Vermiform appendix (tissue), 1 donor: ENCODE data around the gene SLC18A2.

DNA sequence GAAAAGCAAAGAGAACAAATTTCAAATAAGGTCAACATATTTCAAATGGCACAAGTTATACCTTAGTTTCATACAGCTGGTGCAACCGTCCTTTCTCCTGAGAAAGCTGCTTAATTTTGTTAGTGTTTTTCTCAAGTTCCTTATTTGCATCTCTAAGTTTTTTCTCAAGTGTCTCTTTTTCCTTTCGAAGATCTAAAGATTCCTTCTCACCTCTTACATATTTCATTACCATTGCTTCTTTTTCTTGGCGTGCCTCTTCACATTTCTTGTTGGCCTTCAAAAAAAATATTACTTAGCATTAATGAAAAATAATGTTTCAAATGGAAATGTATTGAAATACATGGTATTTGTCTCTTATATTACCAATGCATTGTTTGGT, 28.5 kb downstream of the CCDC186 start:
- PRO-cap = no peak

DNA sequence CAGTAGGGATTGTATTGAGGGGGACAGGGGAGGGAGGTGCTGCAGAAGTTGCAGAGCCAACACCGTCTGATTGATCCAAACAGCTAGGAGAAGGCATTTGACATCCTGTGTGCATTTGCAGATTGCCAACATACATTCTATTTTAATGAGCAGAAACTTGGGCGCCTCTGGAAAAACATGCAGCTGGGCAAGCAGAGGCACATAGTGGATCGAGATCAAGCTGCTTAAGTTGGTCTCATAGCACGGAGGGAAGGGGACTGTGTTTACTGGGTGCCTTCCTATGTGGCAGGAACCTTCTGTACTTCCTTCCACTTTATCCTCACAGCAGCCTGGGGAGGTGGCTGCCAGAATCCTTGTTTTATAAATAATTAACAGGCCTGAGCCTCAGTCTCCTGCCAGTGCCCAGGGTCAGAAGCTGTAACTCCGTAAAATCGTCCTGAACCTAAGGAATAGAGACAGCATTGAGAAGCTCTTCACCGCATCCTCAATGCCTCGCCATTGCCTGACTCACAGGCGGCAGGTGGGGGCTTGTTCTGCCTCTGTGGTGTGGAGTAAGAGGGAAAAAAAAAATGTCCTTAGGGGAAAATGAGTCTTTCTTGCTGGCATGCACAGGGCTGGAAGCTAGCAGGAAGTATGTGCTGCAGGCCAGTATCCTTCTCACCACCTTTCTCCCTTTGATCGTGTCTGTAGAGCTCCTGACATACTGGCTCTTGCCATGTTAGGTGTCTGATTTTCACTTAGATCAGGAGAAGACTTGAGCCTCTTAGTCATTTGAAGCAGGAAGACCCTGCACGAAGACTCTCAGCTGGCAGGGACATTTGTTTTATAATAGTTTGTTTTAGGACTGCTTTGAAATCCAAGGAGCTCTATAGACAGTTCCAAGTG, 6.2 kb downstream of the VWA2 start:
- PRO-cap = no peak

GRCh38 chr10:114266375-114267102, 27.5 kb downstream of the VWA2 start:
- PRO-cap = no peak

- PRO-cap = unidirectional peak, plus-strand start at chr10:114272131
Observed at GRCh38 chr10:114272024-114272279, 32.9 kb downstream of the VWA2 start.

DNA sequence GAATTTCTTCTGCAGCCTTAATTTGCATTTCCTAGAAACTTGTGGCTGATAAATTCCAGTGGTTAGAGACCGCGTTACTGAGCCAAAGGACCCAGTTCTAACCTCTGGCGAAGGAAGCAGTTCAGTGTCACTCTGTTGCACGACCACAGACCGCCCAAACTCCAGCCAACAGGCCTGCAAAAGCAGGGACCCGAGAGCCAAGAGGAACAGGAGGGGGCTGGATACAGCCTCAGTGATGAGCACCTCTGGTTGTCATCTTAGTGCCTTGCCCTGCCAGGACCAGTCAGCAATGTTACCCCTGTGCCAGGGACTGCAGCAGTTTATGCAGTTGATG, 70.0 kb downstream of the AFAP1L2 start:
- PRO-cap = no peak

- PRO-cap = no peak
Observed at GRCh38 chr10:114373934-114375006, 30.0 kb downstream of the AFAP1L2 start.

DNA sequence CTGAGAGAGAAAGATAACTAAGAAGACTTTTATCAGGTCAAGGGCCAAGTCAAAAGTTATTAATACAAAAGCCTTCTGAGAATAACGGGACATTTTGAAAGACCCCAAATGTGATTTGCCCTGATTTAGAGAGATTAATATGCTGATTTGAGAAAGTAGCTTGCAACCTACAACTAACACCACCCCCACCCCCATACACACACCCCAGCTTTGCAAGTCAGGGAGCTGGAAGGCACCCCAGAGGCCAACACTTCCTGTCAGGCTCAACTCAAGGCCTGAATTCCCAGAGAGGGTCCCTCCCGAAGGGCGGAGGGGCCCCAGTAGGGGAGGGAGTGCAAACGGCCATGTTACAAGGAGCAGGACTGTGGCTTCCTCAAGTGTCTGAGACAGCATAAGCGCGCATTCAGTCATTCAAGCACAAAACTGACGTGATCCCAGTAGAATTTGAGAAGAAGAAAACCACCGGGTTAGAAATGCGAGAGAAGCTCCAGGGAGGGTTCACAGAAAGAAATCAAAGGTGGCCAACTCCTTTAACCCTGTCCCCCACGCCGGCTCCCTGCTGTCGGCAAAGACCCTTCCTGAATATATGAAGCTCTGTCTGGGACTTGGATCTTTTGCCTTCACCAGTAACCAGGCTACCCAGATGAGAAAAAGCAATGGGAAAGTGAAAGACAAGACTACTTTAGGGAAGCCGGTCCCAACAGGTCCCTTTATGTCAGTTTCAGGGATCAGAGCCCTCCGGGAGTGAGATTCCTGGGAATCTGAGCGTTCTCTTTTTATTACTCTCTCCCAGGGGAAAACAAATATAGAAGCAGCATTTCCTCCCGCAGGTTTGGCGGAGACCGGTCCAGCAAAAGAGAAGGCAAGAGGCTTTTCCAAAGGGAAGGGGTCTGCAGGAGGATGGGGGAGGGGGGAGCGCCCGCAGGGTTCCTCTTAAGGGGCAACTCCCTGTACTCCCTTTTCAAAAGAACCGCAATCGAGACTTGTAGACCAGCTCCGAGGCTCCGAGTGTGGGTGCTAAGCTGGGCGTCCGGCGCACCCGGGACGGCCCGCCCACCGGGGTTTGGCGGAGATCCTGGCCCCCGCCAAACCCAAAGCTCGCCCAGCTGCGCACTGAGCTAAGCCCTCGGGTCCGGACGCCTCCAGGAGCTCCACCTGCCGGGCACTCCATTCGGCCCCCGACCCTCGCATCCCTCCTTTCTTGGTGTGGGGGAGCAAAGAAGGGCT, 1.2 kb downstream of the AFAP1L2 start:
- PRO-cap = unidirectional peak, minus-strand start at position 1,010 of the sequence

GRCh38 chr10:114427430-114428048, 23.2 kb upstream of the AFAP1L2 start:
- PRO-cap = no peak

GRCh38 chr10:114506781-114507469, 102.6 kb upstream of the AFAP1L2 start:
- PRO-cap = no peak

DNA sequence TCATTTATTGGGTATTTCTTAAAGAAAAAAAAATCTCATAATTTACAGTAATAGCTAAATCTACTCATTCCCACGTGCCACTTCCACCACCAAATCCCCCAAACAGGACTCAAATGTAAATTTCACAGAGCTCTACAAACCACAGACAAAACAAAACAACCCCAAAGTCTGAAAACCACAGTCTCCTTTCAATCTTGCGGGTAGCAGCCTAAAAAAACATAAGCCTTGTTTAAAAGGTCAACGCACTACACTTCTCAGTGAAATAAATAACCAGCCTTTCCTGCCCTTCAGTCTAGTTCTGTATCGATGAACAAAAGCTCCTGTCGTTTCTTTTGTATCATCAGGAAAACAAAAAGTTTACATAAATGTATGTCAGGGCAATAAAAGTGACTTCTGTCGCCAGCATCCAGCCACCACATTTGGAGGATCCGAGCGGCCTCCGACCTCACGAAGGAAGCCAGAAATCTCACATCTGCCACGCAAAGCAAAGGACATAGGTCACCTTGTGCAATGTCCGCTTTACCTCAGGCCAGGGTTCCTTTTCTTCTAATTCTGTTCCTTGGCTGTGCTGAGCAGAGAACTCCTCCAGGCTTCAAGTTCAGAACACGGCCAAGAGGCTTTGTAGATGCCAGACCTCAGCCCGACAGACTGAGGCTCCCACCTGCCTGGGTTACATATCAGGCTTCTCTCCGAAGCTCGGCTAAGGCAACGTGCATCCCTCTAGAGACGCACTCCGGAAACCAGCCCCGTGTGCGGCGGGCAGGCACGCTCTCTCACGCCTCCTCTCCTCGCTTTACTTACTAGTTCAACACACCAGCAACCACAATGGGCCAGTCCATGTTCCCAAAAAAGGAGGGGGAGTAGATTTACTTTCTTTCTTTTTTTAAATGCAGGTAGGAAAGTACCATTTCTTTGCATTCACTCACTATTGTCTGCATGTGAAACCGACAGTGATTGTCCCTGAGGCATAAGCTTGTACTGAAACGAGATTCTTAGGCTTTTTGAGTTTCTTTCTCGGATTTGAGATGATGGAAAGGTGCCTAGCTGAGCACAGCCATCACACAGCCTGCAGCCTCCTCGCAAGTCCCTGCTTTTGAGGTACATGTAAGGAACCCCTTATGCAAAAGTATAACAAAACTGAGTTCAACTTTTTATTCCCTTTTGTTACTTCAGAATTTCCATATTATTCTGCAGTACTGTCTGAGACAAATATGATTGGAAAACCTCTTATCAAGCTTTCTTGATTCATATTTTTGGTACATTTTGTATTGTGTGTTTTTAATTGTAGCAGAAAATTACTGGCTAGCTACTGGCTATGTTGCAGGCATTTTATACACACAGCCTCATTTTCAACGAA, 122.3 kb upstream of the AFAP1L2 start:
- PRO-cap = bidirectional peak, plus-strand start at position 416 of the sequence, minus-strand start at position 421 of the sequence; bidirectional peak, plus-strand start at position 928 of the sequence, minus-strand start at position 790 of the sequence

DNA sequence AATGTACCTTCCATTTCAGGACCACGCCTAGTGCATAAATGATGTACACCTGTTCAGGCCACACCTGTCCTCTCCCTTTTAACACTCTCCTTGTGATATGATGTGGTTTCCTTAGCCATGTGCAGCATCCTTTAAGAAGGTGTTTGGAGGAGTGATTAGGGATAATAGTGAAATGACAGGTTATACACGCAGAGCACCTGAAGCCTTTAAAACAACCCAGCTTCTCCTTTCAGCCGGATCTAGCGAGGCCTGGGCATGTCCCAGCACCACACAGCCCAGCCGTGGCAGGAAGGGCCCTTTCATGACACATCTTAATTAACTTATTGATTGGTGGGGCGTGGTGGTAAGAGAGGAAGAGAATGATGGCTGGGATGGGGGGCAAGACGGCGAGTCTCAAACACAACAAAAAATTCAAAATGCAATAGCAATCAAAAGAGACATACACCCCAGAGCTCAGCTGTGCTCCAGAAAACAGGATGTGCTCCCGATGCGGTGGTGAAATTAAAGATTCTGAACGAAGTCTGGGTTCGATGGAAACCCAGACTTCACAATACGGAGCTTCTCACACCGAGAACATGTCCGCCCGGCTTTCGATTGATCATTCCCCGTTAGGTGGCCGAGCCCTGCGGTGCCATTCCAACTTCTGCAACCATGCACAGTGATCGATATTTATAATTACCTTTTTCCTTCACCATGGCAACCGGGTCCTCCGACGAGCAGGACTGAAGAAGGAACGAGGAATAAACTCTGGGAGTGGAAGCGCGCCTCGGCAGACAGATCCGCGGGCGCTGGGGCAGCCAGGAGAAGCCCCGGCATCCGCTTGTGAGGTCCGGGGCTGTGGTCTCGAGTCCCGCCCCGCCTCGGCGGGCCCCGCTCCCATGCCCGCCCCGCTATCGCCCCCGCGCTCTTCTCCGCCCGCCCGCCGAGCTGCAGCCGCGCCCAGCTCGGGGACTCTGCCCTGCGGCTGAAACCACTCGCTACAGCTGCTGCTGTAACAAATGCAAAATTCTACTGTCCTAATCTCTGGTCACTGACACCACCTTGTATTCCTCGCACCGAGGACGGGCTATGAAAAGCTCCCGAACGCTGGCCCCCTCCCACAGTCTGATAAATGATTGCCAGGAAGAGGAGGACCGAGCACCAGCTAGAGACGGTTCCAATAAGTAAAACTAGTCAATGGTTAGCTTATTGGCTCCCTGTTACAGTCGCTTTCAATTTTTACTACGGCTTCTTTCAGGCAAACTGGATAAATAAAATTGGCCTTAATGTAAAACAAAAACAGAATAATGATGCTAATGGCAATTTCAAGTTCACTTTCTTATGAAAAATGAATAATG, 26.4 kb downstream of the ABLIM1 start:
- PRO-cap = bidirectional peak, plus-strand start at position 743 of the sequence, minus-strand start at position 645 of the sequence; bidirectional peak, plus-strand start at position 950 of the sequence, minus-strand start at position 845 of the sequence

DNA sequence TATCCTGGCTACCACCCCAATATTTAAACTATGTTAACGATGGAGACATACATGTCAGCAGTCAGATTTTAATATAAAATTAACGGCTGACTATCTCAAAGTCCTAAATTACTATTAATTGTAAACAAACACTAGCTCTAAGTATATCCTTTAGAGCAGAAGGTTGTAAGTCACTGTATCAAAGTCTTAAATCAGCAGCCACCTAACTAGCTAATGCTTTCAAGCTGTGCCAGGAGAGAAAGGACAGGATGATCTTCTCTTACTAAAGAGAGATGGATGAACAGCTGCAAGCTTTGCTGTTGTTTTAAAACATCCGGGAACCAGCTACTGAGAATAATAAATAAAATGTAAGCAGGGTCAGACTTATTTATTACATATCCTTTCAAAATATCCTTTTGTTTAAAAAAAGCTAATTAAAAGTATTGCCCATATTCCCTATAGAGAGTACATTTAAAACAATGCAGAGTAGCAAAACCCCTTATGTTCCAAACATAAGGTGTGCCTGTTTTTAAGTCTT, 24.1 kb upstream of the ABLIM1 start:
- PRO-cap = no peak

DNA sequence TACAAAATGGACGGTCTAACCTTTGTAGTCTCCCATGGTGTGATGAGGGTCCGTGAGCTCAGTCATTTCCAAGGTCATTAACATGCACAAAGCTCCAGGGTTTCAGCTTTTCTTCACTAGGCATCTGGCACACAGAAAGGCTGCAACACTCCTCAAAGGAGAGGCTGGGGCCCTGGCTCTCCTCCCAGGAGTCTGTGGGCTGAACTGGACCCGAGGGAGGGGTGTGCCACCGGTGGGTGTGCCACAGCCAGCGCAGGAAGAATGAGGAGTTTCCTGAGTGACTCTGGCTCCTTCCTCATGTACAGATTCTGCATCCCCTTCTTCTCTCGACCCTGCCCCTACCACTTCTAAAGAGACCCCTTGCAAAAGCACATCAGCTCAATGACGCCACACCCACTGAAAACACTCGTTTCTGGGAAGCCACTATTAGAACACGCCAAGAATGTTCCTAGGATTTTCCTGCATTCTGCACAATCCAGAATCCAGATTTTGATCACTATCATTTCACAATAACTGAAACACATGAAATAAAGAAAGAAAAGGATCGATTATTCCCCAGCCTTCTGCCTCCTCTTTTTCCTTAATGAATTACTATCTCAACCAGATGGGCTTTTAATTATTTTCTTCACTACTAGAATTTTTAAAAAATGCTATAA, 26.3 kb upstream of the ABLIM1 start:
- PRO-cap = no peak

DNA sequence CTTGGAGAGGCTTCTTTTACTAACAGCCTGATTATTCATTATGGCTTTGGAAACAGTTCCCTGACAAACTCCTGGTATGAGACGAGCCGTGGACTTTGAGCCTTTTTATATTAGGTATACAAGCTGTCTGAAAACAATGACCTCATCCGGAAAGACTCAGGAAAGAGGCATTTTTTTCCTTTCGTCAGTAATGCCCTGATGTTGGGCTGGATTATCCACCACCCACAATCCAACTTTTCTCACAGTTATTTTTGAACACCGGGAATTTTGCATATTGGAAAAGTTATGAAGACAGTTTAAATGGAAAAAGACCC, 26.8 kb upstream of the ABLIM1 start:
- PRO-cap = unidirectional peak, minus-strand start at position 78 of the sequence

DNA sequence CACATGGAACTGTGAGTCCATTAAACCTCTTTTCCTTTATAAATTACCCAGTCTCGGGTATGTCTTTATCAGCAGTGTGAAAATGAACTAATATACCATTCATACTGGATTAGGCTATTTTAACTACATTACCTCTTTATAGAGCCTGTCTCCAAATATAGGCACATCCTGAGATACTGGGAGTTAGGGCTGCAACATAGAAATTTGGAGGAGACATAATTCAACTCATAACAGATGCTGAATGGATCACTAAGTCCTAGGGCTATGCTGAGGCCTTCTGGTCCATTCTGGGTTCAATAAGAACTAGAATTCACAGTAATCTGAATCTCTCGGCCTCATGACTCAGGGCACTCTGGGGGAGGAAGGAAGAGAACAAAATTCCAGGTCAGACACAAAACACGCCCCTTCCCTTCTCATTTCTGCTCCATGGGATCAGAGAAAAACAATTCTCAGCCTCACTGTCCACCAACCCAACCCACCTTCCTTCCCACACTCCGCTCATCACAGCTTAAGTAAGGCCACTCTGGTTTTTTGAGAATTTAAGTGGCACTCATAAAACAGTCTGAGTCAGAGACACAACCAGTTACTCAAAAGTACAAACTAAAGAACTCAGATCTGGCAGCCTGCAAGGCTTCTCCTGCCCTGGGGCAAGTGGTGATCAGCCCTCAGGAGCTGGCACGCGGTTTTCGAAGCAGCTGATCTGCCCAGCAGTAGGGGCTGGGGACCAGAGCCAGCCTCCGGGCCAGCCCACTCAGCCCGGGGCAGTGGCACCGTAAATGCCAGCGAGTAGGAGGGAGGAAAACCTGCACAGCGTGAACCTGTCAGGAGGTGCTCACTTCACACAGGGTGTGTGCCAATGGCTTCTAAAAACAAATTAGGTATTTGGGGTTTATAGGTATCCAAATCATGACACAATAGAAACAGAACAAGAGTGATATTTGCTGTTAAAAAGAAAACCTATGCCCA, 38.9 kb upstream of the ABLIM1 start:
- PRO-cap = no peak

- PRO-cap = no peak
Observed at GRCh38 chr10:114830589-114831419, 9.2 kb downstream of the FHIP2A start.

- PRO-cap = bidirectional peak, plus-strand start at chr10:116272164, minus-strand start at chr10:116272225
Observed at GRCh38 chr10:116271837-116272488, 1.0 kb downstream of the GFRA1 start.

DNA sequence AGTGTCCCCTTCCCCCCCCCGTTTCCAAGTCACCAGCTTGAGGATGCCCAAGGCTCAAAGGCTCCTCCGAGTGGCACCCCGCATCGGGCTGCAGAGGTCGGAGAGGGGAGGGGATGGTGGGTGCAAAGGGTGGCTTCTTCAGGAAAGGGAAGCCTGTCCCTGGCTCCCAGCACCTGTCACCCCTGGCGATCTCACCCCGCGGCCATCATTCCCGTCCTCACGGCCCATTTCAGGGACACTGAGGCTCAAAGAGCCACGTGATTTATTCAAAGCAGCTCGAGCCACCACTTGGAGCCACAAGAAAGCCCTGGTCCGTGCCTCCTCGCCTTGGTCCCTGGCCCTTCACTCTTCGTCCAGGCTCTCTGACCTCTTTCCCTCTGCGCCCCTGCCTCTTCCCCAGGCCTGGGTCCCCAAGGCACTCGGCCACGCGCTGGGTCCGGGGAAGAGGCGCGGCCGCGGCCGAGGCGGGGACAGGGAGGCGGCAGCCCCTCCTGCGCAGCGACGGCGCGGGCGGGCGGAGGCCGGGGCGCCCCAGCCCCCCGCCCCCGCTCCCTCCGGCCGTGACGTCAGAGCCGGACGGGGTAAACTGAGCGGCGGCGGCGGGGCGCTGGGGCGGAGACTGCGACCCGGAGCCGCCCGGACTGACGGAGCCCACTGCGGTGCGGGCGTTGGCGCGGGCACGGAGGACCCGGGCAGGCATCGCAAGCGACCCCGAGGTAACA, at the start of gene SLC18A2:
Gene SLC18A2, plus strand, starts transcription at position 610 of the 722 bp plus-strand sequence.
- PRO-cap = unidirectional peak, plus-strand start at position 615 of the sequence

DNA sequence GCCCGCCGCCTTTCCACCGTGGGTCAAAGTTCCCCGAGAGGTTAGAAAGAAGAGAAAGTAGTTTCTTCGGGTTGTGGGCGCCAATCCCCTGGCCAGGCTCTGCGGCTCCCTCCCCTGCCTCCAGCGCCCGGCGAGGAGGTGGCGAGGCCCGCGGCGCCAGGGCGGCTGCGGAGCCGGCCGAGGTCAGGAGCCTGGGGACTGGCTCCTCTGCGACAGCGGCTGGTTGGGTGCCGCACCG, 2.6 kb downstream of the EMX2 start:
- PRO-cap = no peak

DNA sequence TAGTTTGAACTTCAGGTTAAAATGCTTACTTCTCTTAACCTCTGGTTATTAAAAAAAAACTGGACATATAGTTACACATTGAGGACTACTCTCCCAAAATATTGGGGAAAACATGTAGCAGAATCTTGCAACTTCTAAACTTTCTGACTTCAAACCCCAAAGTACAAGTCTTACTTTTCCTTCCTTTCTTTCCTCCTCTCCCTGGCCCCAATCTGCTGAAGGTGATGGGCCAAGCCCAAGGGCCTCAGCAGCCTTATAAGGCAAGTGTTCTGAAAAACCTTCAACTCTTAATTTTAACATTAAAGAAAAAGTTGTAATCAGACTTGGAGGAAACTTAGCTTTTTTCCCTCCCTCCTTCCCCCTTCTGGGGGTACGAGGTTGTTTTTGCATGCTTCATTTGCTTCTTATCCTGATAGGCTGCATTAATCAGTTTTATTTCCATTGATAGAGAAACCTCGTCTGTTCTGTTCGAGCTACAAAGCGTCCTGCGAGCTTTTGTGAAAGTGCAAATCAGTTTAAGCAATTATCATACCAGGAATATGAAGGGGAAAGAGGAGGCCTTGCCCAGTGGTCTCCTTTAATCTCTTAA, 7.4 kb downstream of the EMX2 start:
- PRO-cap = no peak